ENCODE data around the gene HS3ST3A1.

DNA sequence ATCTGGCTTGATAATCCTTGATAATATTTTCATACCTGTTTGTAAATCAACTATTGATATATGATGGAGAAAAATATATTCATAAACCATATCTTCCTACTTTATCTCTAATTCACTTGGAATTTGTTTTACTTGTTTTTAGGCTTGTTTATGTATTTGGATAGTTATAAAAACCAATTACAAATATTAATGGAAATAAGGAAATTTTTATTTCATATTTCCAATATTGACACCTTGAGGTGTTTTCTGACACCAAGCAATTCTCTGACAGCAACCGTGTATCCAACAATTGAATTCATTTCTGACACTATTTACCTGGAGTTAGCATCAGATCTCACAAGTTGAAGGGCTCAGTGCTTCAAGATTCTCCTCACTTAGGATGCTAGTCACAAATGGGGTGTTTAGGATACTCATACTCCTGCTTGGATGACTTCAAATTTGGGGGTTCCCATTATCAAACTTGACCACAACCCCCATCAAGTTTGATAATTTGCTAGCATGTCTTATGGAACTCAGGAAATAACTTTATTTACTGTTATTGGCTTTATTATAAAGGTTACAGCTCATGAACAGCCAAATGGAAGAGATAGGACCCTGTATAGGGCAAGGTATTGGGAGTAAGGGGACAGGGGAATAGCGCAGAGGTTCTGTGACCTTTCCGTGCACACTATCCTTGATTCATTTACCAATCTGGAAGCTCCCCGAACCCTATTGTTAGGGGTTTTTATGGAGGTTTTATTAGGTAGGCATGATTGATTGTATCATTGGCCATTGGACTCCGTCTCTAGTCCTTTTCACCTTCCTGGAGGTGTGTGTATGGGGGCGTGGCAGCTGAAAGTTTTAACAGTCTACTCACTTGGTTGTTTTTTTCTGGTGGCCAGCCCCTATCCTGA is 22.7 kb downstream of the MAP2K4 start:
- RRBS, result no CpG with 5 or more reads among the region's 6 CpGs

DNA sequence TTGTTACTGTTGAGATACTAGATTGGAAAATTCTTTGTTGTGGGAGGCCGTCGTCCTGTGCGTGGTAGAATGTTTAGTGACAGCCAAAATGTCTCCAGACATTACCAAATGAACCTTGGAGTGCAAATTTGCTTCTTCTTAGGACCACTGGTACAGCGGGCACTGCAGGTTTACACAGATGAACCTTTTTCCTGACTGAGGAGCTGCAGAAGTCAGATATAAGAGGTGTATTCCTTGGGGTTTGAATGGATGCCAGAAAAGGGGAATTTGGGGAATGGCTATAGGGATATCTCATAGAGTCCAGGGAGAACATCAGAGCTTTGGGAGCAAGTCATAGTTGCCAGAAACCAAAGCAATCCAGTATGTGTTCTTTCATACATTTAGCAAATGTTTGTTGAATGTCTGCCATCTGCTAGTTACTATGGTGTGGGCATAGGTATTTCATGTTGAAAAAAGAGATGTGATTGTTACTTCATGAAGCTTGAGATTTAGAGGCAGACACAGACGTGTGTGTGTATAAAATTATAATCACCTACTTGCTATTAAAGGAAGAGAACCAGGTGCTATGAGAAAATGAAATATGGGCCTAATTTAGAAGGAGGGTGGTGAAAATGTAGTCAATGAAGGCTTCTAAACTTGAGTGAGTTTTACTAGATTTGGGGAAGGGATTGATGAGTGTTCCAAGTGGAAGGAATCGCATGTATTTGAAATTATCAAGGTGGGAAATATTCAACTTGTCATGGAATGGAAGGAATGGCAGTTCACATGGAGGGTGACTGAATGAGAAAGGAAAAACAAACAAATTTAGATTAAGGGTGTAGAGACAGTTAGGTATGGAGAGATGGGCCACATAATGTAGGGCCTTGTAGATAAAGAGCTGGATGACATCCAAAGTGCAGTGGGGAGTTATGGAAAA is 47.0 kb downstream of the MAP2K4 start:
- RRBS, result no CpG with 5 or more reads among the region's 6 CpGs

GRCh38 chr17:12622590-12622988 is 43.1 kb upstream of the MYOCD start:
- RRBS, result no CpG with 5 or more reads among the region's 10 CpGs

- RRBS, result no CpG with 5 or more reads among the region's 9 CpGs
Measured at GRCh38 chr17:12811906-12812503, 22.7 kb downstream of the ARHGAP44 start.

DNA sequence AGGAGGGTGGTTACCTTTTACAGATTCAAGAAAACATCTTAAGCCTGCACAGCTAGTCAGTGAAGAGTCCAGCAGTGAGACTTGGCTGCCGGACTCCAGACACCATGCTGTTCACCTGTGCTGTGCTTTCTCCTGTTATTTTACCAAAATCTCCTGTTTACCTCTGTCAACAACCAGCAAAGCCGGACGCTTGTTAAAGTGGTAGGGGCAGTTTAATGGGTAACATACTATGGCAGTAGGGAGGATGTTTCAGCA is 41.8 kb downstream of the ARHGAP44 start:
- RRBS, result 93% methylated on average over 2 of the region's 3 CpGs

DNA sequence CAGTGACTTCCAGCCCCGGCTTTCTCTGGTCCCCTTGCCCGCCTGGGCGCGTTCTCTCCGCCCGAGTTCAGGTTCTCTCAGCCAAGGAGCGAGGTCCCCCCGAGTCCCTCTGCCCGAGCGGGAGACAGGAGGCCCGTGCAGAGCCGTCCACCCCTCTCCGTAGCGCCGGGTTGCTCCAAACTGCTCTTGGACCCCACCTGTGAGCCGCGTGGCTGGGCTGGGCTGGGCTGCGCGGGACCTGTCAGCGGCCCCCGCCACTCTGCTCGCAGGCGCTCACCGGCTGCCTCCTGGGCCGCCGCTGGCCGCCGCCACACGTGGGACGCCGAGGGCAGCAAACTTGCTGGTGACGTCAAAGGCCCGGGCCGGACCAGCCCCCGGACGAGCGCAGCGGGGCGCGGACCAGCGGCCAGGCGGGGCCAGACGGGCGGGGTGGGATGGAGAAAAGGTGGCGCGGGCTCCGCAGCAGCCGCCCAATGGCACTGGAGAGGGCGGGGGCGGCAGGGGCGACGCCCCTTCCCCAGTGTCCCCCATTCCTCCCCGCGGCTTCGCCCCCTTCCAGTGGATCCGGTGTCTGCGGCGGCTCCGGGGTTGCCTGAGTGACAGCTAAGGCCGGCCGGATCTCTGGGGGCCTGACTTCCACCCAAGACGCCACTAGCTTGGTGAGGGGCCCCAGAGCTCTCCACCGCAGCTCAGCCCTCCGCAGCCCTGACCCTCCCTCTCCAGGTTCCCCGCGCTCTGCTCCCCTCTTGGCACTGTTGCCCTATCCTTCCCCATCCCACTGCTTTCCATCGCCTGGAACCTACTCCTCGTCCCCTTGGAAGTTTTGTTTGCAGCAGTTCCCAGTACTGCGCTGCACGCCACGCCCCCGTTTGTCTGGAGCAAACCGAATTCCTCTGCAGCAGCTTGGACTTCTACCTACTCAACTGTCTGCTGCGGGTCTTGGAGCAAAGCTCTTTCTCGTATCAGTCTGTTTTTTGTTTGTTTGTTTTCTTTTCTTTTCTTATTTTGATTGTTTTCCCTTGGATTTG is at the start of gene HS3ST3A1:
Gene HS3ST3A1, minus strand, starts transcription at position 303 of the 1,028 bp plus-strand sequence.
- RRBS, result 9% methylated on average over 9 of the region's 75 CpGs

DNA sequence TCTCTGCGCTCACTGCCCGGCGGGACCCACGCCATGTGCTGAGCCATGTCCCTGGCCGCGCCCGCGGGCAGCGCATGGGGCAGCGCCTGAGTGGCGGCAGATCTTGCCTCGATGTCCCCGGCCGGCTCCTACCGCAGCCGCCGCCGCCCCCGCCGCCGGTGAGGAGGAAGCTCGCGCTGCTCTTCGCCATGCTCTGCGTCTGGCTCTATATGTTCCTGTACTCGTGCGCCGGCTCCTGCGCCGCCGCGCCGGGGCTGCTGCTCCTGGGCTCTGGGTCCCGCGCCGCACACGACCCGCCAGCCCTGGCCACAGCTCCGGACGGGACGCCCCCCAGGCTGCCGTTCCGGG is 538 bp downstream of the HS3ST3B1 start:
- RRBS, result 2% methylated on average over 22 of the region's 43 CpGs

DNA sequence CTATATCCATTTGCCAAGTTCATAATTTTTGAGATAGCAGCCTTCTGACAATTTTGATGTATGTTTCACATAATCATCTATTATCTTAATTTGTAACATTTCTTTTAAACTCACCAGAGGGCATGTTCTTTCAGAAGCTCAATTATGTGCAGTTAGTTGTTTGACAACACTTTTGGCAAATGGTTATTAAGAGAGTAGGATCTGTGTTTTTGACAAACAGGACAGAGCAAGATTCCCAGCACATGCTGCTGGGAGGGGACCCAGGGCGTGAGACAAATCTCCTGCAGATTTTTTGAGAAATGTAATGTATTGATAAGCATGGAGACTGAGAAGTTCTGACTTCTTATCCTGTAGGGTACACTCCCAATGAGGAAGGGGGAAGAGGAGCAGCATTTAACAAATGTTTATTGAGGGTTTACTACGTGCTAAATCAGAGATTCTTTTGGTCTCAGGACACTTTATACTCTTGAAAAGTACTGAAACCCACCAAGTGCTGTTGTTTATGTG is 73.8 kb downstream of the HS3ST3B1 start:
- RRBS, result no CpG with 5 or more reads among the region's 2 CpGs

DNA sequence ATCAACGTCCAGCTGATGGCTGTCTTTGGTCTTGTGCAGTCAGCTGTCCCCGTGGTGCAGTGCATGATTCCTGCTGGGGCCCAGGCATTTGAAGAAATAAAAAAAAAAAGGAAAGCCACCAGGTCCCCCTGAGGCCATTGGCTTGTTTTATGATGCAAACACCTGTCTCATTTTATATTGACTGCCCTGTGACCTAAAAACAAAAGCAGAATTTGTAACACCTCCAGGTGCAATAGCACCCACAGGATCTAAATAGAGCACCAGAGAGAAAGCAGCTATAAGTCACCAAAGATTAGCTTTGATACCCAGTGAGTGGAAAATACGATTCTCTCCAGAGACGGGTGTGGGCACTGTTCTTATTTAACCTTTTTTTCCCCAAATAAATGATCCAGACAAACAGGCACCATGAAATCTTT is 258.8 kb downstream of the HS3ST3B1 start:
- RRBS, result no CpG with 5 or more reads among the region's 4 CpGs

DNA sequence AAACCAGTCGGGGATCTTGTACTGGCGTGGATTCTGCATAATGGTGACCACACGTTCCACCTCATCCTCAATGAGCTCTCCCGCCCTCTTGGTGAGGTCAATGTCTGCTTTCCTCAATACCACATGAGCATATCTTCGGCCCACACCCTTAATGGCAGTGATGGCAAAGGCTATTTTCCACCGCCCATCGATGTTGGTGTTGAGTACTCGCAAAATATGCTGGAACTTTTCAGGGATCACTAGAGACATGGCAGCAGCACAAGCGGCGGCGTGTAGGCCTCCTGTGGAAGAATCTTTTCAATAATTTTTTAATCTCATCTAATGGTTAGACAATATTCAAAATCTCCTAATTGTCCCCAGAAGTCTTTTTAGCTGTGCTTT is 404.4 kb downstream of the HS3ST3B1 start:
- RRBS, result no CpG with 5 or more reads among the region's 11 CpGs

DNA sequence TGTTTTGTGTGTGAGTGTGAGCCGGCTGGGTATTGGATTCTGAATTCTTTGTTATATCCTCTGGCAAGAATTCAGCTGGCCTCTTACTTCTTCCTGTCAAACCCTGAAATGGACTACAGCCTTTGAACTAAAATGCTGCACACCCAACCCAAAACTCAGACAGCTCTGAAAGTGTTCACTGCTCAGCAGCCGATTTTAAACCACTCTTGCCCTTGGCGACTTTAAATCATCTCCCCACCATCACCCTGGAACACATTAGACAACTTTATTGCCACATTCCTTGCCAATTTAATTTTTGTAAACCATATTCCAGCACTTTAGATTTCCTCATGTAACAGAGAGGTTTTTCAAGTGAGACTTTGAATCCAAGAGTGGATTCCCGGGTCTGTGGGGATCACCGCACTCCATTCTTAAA is 461.1 kb downstream of the PMP22 start:
- RRBS, result no CpG with 5 or more reads among the region's 5 CpGs

- RRBS, result no CpG with 5 or more reads among the region's 1 CpG
Measured at GRCh38 chr17:15042738-15043095, 222.4 kb downstream of the PMP22 start.

DNA sequence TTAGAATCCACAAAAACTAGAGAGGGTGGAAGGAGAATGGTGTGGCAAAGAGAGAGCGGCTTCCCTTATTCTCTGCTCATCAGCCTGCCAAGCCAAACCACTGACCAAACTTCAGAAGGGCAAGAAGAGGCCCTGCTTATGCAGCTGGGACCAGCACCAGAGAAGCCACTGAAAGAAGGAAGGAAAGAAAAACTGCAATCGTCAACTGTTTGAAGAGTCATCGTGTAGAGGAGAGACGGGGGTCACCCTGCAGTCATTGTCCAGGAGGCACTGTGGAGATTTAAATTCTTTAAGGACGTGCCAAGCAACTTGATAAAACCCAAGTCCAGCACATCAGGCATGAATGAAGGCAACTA is 15.6 kb downstream of the PMP22 start:
- RRBS, result no CpG with 5 or more reads among the region's 5 CpGs

DNA sequence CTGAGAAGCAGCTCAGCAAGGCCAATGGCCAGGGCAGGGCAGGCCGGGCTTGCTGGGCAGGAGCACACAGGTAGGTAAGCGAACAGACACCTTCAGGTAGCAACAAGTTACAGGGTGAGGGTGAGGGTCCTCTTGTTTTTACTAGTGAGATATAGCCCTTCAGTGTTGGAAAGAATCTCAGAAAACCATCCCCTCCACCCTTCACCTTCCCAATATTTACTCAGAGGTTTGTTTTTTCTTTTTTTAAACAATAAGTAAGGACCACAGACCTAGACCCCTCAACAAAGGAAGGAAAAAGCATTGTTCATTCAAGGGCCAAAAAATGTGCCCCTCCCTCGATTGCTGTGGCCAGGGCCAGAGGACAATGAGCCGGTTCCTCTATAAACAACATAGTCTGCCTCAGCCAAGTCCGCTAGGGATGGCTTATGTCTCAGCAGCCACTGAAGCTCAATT is 24.2 kb downstream of the TRIM16 start:
- RRBS, result no CpG with 5 or more reads among the region's 5 CpGs

GRCh38 chr17:15867258-15867611 is 77.7 kb upstream of the ADORA2B start:
- RRBS, result no CpG with 5 or more reads among the region's 22 CpGs

- RRBS, result no CpG with 5 or more reads among the region's 3 CpGs
Measured at GRCh38 chr17:15883892-15884120, 61.1 kb upstream of the ADORA2B start.

- RRBS, result no CpG with 5 or more reads among the region's 9 CpGs
Measured at GRCh38 chr17:15914258-15915309, 30.3 kb upstream of the ADORA2B start.

DNA sequence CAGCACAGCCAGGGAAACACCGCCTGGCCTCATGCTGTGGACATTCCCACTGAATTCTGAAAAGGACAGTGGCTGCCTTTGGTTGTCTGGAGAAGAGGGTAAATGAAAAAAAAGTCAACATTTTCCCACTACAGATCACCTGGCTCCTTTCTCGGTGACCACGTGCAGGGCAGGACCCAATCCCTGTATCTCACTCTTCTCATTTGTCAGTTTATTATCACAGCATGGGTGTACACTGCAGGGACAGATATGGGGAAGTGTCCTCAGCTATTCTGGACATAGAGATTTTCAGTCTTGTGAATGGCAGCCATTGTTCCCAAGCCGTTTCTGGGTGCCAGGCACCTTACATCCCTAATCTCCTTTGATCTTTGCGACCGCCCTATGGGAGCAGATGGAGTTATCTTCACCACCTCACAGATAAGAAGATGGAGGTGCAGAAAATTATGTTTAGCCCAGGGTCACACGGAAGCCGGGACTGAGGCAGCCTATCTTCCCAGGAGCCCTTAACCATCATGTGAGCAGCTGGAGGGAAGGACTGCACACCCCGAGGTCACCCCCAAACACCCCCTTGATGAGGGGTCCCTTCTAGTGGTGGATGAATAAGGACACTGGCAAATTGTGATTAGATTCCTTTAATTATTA is 7.2 kb downstream of the ADORA2B start:
- RRBS, result no CpG with 5 or more reads among the region's 9 CpGs

GRCh38 chr17:15966035-15967273 is 21.5 kb downstream of the ADORA2B start:
- RRBS, result no CpG with 5 or more reads among the region's 25 CpGs

GRCh38 chr17:16038146-16038820 is 38.7 kb downstream of the TTC19 start:
- RRBS, result no CpG with 5 or more reads among the region's 6 CpGs